Ureter (tissue), 1 donor: ENCODE measurements around a stretch of chr1.

DNA sequence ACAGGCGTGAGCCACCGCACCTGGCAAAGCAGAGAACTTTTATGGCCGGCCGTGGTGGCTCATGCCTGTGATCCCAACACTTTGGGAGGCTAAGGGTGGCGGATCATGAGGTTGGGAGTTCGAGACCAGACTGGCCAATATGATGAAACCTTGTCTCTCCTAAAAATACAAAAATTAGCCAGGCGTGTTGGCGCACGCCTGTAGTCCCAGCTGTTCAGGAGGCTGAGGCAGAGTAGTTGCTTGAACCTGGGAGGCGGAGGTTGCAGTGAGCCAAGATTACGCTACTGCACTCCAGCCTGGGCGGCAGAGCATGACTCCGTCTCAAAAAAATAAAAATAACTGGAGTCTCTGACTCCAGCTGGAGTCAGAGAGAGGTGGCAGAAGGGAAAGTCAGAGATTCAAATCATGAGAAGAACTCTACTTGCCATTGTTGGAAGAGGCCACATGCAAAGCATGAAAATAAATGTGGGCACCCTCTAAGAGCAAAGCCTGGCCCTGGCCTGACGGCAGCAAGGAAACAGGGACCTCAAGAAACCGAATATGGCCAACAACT lies 16.5 kb upstream of the UAP1 start:
- PRO-cap: no peak

GRCh38 chr1:162557484-162557853 lies 4.1 kb upstream of the UAP1 start:
- PRO-cap: no peak

DNA sequence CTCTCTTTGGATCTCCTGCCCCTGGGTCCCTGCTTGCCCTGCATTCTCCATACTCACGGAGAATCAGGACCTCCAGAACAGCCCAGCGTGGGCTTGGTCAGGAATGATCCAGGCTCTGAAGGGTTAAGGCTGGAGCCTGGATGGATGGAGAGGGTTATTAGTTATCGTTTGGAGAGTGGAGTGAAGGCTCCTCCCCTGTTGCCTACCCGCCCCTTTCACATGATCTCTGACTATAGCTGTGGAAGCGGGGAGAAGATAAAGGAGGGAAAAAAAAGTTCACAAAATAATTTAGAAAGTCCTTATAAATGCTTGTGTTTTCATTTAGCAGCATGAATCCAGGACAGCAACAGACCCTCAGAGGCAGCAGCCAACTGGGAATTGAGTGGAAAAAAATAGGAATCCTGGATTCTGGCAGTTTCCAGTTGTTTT lies 762 bp upstream of the DDR2 start:
- PRO-cap: bidirectional peak, plus-strand start at position 330 of the sequence, minus-strand start at position 95 of the sequence

DNA sequence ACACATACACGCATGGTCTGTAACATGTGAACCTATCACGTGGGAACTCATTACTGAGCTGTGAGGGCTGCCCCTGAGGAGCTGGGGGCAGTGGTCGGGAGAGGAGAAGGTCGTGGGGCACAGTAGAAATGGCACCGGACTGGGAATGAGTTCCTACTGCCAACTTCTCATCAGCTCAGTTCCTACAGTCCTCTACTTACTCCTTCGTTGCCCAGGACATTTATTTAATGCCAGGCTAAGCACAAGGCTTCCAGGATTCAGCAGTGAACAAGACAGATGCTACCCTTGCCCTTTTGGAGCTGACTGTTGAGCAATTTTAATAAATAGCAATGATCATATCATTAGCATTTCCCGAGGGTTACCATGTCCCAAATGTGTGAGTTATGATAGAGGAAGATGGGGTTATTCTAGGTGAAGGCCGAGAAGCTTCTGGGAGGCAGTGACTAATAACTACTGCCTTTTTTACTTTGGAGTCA lies 38.9 kb downstream of the DDR2 start:
- PRO-cap: no peak

DNA sequence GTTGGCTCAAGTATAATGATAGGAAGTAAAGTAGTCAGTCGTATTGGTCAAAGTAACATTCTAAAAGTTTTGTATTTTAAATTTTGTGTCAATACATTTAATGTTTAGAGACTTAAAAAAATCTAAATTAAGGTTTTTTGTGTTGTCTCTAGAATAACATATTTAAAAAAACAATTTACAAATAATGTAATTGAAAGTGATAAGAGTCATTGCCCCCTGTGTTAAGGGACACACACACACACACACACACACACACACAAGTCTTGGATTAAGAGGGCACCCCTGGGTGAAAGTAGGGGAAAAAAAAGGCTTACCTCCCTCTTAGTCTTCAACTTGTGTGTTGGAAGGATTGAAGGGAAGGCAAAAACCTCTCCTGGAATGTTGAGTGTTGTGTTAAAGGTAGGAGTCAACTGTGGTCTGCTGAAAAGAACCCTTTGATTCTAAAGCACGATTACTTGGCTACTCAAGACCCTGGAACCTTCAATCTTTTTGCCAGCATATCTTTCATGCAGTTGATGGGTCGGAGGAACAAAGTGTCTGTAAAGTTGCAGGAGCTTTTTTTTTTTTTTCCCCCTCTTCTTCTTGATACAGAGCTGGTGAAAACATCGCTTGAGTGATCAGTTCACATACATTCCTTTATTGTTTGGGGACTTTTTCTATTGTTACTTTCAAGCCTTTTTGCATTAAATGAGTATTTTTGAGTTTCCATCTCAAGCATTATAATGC lies 6.4 kb downstream of the PBX1 start:
- PRO-cap: no peak

DNA sequence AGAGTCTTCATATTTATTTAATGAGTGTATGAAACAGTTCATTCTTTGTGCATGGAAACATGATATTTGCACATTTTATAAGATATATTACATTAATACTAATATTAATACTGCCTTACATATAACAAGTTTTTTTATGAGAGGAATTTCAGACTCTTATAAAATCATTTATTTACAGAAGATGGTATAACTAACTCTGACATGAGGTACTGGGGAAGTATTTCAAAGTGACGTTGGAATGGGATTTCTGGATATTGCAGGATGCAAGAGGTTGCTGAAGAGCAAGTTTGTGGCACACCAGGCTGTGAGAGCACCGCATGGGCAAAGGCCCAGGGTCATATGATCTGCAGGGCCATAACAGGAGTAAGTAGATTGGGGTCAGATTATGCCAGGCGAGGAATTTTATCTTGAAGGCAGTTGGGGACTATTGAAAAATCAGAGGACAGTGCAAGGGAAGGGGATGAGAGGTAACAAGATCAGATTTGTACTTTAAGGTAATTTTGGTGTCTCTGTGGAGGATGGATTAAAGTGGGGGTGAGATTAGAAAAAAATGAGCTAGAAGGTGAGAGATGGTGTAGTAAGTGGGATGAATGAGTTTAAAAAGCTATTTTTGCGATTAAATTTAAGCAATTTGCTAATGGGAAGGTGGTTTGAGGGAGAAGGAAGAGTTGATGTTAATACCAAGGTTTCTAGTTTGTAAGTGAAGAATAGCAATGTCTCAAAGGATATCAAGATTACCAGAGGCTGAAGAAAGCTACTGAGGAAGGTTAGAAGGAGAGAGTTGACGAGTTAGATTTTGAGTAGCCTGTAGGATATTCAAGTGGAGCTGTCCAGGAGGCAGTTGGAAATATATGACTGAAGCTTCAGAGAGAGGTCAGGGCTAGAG lies 48.0 kb downstream of the PBX1 start:
- PRO-cap: no peak

DNA sequence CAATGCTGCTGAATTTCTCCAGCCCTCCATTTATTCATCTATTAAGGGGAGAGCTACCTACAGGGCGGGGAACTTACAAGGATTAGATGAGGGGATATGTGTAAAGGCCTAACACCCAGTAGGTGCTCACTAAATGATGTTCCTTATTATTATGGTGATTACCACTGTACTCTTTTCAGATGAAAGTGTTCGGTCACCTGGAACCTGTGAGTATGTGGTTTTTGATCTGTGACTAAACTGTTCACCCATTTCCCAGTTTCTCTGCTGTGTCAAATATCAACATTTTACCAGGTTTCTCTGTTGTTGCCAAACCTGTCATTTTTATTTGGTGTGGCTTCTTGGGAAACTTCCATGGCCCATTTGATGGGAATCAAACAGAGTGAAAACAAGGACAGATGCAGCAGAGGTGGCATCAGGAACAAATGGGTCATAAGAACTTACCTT lies 127.1 kb downstream of the PBX1 start:
- PRO-cap: no peak

- PRO-cap: no peak
Measured at GRCh38 chr1:164695780-164696231, 136.8 kb downstream of the PBX1 start.

DNA sequence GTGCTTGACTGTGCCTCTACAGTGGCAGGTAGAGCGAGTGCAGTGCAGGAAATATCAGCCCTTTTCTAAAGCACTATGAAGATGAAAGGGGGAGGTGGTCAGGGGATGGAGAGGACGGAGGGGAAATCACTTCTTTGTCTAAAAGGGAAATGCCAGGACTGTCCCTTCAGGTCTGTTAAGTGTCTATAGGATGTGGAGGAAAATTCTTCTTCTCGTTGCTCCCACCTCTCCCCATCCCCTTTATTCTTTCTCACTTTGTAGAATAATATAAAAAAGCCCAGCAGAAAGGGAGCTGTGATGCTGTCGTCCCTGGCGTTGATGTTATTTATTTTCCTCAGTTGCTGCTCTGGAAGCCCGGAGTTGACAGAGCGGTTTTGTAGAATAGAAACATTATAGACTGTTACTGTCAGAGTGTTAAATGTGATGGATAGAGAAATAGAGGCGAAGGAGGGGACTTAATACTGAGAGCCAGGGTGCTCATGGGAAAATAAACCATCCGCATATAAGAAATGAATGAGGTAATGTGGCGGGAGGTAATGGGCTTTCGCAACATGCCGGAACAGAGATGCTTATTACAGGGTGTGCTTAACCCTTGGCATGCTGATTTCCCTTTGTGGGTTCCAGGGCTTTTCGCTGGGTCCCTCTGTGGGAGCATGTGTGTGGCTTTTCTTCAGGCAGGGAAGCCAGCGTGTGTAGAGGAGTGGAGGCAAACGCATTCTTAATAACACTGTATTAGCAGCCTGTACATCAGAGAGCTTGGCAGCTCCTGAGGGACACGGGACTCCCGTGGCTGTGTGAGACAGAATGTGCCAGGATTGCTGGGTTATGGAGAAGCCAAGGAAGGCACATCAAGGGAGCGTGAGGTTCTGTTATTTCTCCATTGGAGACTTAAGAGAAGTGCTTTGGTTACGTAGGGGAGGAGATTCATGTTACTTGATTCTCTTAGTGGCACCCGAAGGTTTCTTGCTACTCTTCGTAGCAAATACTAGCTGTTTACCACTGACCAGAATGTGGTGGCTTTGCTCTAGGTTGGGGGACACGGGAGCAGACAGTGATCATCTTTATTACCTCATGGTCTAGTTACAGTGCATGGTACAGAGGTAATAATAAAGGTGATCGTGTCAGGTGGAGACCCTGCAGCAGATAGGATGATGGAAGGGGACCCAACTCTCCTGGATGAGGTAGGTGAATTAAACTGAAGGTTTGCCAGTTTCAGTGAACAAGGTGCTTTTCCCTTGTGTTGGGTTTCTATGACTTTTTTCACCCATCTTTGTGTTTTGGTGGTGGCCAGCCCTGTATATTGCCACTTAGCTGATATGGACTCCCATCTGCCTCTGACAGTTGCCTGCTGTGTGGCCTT lies 141.0 kb downstream of the PBX1 start:
- PRO-cap: no peak

DNA sequence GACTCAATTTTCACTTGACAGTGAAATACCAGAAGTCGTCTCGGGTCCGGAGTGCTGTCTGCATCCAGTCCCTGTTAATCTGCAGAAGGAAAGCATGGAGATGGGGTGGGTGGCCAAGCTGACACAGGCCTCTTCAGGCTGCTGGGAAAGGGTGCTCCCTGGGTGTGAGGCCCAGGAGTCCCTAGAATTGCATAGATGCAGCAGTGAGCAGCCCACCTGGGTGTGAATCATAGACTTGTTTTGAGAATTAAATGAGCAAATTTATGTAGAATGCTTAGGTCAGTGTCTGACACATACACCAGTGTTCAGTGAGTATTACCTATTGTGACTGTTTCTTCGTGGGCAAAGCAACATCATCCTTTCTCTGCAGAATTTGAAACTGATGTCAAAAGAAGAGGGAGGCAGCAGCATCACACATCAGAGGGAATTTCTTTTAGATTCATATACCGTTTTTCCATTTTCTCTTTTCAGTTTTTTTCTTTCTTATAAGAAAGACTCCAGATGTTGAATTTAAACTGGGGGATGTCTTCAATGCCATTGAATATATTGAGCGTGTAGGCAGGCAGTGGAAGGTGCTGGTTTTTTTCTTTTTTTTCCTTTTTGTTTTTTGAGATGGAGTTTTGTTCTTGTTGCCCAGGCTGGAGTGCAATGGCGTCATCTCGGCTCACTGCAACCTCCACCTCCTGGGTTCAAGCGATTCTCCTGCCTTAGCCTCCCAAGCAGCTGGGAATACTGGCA lies 151.0 kb downstream of the PBX1 start:
- PRO-cap: no peak

- PRO-cap: no peak
Measured at GRCh38 chr1:165036410-165036702, 320.2 kb downstream of the LMX1A start.

- PRO-cap: no peak
Measured at GRCh38 chr1:165424298-165424886, 20.5 kb downstream of the RXRG start.

GRCh38 chr1:165436901-165437272 lies 8.0 kb downstream of the RXRG start:
- PRO-cap: no peak

- PRO-cap: no peak
Measured at GRCh38 chr1:165884145-165884611, 56.8 kb downstream of the UCK2 start.

- PRO-cap: no peak
Measured at GRCh38 chr1:165903620-165904222, 76.3 kb downstream of the UCK2 start.

DNA sequence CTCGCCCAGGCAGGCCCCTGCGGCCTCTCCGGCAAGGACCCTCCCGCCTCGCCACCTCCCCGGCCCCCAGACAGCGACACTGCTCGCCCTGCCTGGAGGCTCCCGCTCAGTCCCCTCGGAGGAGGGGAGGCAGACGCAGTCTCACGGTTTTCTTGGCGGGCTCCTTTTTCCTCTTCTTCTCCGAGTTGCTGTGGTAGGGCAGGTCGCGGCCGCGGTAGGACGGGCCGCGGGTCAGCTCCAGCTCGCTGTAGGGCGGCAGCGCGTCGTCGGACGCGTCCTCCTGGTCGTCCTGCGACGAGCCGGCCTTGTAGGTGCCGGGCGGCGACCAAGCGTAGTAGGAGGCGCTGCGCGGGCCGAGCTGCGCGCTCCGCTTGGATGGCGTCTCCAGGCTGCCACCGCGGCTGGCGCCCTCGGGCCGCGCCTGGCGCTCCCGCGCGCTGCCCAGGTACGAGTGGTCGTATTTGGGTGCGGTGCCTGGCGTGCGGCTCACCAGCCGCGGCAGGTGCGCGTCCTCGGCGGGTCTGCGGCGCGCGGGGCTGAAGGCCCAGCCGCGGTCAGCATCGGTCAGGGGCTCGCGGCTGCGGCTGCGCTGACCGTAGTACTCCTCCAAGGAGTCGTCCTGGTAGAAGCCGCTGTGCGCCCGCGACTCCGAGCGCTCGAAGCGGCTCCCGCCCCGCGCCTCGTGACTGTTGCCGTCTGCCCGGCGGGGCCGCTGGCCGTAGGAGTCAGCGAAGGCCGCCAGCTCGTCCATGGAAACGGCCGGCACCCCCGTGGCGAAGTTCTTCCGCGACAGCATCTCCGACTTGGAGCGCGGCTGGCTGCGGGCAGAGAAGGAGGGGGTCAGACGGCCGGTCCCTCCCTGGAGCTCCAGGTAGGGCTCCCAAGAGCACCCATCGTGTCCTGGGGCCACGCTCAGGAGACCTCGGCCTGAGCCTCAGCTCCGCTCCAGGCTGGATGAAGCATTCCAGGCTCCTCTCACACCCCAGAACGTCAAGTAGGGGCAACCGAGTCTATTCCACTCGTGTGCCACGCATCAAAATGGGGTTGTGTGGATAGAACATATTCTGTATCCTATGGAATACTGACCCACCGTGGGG lies 44.8 kb upstream of the TADA1 start:
- PRO-cap: no peak

GRCh38 chr1:166947438-166948109 lies 27.8 kb downstream of the ILDR2 start:
- PRO-cap: no peak

- PRO-cap: no peak
Measured at GRCh38 chr1:167223526-167224172, 3.0 kb downstream of the POU2F1 start.

GRCh38 chr1:167236484-167237269 lies 16.0 kb downstream of the POU2F1 start:
- PRO-cap: no peak

DNA sequence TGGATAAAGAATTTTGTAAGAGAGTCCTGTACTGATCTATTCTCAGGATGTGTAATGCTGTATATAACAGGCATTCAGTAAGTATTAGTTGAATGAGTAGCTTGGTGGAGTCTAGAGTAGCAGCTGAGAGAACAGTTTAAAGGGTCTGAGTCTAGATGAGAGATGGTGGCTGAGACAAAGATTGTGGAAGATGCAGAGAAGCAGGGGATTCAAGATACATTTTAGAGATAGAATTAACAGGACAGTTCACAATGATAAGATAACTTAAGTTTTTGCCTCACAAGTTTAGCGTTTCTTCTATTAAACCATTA lies 44.4 kb downstream of the POU2F1 start:
- PRO-cap: no peak